OVCAR3 (cell line): Measurements from ENCODE around the genes SKP1 and JADE2.

GRCh38 chr5:132813865-132814911 is 1.1 kb downstream of the SOWAHA start:
- RRBS, result 79% methylated on average over 34 of the region's 133 CpGs

DNA sequence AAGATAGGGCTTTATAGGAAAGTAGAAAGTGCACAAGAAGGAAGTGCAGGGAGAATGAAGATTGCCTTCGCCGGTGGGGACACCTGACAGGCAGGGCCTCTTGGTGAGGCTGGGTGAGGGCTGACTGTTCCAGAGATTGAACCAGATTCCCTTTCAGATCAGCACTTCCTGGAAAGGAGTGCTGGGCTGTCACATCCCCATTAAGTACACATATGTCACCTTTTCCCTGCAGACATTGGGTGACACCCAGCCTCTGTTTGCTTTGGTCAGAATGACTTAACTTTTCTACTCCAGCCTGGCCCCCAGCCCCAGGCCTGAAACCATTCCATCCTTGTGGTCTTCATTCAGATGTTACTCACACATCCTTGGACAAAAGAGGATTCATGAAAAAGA is 7.4 kb upstream of the SHROOM1 start:
- RRBS, result no CpG with 5 or more reads among the region's 2 CpGs

GRCh38 chr5:132873908-132874362 is 467 bp downstream of the LEAP2 start:
- RRBS, result no CpG with 5 or more reads among the region's 3 CpGs

GRCh38 chr5:132943113-132943872 is 20.1 kb downstream of the AFF4 start:
- RRBS, result no CpG with 5 or more reads among the region's 2 CpGs

DNA sequence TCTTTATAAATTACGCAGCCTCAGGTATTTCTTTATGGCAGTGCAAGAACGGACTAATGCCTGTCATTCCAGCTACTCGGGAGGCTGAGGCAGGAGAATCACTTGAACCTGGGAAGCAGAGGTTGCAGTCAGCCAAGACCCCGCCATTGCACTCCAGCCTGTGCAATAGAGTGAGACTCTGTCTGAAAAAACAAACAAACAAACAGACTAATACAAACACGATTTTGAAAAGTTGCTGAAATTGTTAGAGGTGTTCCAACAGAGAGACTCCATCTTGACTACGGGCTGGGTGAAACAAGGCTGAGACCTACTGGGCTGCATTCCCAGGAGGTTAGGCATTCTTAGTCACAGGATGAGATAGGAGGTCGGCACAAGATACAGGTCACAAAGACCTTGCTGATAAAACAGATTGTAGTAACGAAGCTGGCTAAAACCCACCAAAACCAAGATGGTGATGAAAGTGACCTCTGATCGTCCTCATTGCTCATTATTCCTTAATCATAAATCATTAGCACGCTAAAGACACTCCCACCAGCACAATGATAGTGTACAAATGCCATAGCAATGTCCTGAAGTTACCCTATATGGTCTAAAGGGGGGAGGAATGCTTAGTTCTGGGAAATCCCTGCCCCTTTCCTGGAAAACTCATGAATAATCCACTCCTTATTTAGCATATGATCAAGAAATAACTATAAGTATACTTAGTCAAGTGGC is 8.5 kb upstream of the AFF4 start:
- RRBS, result no CpG with 5 or more reads among the region's 10 CpGs

DNA sequence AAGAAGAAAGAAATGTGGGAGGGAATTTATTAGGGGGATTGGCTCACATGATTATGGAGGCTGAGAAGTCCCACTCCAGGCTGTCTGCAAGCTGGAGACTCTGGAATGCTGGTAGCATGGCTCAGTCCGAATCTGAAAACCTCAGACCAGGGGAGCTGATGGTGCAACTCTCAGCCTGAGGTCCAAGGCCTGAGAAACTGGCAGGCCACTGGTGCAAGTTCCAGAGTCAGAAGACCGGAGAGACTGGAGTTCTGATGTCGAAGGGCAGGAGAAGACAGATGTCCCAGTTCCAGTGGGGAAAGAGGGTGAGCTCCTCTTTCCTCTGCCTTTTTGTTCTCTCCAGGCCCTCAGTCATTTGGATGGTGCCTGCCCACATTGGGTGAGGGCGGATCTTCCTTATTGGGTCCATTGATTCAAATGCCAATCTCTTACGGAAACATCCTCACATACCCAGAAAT is 72.4 kb downstream of the HSPA4 start:
- RRBS, result no CpG with 5 or more reads among the region's 5 CpGs

DNA sequence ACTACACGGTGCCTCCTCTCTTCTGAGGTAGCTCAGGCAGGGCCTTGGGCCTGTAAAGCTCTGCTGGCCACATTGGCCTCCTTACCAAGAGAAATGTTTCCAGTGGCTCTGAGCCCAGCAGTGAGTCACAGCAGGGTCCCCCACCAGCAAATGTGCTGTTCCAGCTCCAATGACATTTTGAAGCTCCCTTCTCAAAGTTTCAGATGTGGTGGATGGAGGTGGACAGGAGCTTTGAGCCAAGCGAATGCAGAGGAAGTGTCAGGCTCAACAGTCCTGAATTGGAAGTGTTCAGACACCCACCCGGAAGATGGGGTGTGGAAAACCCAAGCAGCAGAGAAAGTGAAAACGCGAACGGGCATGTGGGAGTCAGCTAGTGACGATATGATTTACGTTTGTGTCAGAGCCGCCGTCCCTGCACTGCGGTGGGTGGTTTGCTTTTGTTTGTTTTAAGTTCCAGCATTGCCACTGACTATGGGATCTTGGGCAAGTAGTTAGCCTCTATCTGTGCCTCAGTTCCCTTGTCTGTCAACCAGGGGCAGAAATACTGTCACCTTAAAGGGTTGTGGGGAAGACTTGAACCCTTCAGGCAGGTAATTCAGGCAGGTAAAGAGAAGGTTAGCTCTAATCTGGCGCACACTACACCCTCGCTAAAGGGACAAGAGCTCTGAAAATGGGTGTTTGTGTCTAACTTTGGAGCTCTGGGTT is 38.2 kb downstream of the C5orf15 start:
- RRBS, result no CpG with 5 or more reads among the region's 13 CpGs

GRCh38 chr5:133934257-133934763 is 34.1 kb downstream of the C5orf15 start:
- RRBS, result no CpG with 5 or more reads among the region's 6 CpGs

- RRBS, result no CpG with 5 or more reads among the region's 1 CpG
Measured at GRCh38 chr5:134029077-134029522, 24.3 kb upstream of the VDAC1 start.

DNA sequence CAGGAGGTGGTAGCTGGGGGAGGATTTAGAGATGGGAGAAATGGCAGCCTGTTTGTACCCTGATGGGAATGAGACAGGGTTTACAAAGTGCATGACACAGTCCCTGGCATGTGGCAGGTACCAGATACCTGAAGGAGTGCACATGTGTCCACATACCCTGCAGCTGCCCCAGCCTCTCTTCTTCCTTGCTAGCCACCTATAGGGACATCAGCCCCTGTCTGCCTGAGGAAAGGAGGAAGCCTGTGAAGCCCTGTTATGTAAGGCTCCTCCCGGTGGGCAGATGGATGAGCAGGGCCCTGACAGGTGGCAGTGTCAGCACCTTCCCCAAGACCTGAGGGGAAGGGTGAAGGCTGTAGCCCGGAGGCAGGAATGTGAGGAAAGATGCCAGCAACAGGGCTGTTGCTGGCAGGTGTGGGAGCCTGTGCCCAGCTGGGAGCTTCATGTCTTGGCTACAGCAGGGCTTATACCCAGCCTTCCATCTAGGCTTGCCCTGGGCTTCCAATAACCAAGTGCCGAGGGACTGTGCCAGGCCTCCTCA is 21.7 kb downstream of the TCF7 start:
- RRBS, result 98% methylated on average over 2 of the region's 3 CpGs

DNA sequence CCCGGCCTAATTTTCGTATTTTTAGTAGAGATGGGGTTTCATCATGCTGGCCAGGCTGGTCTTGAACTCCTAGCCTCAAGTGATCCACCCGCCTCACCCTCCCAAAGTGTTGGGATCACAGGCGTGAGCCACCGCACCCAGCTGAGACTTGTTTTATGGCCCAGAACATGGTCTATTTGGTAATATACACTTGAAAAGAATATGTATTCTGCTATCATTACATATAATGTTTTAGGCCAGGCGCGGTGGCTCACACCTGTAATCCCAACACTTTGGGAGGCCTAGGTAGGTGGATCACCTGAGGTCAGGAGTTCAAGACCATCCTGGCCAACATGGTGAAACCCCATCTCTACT is 16.9 kb downstream of the SKP1 start:
- RRBS, result no CpG with 5 or more reads among the region's 7 CpGs

GRCh38 chr5:134176077-134177175 is at the start of gene SKP1:
TSS of gene SKP1 (minus strand) at chr5:134176950.
- RRBS, result 4% methylated on average over 63 of the region's 105 CpGs

DNA sequence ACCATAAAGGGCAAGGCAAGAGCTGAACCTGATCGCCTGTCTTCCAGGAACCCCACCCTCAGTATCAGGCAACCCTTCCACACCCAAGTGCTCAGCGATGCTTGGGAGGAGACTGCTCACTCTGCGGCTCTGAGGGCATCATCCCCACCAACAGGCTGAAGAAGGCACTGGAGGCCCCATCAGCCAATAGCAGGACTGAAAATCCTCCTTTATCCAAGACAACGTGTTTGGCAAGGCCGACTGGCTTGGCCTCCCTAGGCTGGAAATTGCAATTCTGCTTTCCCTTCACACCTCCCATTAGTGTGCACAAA is 1.4 kb upstream of the PPP2CA start:
- RRBS, result no CpG with 5 or more reads among the region's 5 CpGs

- RRBS, result no CpG with 5 or more reads among the region's 4 CpGs
Measured at GRCh38 chr5:134396076-134396613, 15.5 kb downstream of the CDKN2AIPNL start.

DNA sequence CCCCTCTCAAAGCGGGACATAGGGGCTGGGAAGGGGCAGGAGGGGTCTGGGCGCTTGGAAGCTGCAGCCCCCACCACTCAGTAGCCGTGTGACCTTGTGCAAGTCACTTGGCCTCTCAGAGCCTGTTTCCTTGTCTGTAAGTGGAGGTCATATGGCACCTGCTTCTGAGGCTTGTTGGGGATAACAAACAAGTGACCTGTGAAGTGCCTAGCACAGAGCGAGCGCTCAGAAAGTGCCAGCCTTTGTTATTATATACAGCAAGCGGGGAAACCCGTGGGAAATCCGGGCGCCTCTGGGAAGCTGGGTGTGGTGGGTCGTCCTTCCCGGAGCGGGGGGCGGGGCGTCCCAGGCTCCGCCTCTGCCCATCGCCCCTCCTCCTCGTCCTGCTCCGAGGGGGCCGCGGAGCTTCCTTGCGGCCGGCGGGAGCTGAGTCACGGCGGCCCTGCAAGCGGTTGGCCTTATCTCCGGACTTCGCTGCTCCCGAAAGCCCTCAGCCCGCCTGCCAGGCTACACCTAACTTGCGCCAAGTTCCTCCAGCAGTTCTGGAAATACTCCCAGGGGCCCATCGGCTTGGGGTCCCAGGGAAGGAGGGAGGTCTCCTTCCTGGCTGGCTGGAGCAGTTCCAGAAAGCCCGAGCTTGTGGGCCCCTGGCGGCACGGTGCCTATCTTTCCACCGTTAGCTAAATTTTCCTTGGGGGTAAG is 54.0 kb upstream of the CDKN2AIPNL start:
- RRBS, result 2% methylated on average over 16 of the region's 36 CpGs

DNA sequence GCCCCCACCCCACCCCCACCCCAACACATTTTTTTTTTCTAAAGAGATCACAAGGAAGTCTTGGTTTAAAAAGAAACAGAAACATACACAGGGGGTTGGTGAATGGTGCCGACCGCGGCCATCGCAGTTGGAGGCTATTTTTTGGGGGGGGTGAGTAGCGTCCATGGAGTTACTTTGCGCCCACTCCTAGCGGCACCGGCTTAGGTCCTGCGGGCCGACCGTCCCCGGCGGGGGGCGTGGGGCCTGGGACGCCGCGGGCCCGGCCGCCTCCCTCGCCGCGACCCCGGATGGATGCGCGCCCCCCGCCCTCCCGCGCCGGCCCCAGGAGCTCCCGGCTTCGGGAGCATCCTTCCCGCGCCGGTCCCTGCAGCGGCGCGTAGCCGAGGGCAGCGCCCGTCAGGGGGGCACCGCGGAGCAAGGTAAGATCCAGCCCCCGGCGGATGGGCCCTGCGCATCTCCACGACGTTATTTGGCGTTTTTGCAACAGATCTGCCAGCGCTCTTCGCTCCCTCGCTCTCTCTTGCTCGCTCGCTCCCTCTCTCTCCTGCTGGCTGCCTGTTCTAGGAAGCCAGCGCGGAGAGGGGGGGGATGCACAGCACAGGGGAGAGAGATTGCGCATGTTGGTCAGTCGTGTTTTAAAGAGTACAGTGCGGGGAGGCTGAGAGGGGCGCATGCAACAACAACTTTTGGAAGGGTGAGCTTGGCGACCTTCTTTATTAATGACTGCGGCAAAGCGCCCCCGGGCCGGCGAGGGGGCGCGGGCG is at the start of gene JADE2:
Gene JADE2 (plus strand): TSS at position 78 of the 764 bp plus-strand sequence.
- RRBS, result 3% methylated on average over 16 of the region's 68 CpGs

DNA sequence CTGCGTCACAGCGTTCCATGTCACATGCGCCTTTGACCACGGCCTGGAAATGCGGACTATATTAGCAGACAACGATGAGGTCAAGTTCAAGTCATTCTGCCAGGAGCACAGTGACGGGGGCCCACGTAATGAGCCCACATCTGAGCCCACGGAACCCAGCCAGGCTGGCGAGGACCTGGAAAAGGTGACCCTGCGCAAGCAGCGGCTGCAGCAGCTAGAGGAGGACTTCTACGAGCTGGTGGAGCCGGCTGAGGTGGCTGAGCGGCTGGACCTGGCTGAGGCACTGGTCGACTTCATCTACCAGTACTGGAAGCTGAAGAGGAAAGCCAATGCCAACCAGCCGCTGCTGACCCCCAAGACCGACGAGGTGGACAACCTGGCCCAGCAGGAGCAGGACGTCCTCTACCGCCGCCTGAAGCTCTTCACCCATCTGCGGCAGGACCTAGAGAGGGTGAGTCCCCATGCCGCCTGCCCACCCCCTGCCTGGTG is 40.7 kb downstream of the JADE2 start:
- RRBS, result no CpG with 5 or more reads among the region's 24 CpGs

DNA sequence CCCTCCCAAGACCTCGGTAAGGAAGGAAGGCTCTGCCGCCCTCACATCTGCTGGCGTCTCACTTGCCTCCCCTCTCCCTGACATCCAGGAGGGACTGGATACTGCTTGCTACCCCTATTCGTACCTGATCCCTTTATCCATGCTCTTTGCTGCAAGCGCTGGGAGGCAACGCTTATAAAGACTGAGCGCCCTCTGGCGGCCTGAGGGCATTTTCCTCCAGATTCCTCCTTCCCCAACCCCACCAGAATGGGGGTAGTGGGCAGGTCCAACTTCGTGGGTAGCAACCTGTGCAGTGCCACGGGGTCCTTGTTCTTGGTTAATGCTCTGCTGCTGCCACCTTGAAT is 52.3 kb downstream of the JADE2 start:
- RRBS, result no CpG with 5 or more reads among the region's 10 CpGs

GRCh38 chr5:134634303-134634622 is 1.6 kb upstream of the SAR1B start:
- RRBS, result no CpG with 5 or more reads among the region's 9 CpGs

- RRBS, result no CpG with 5 or more reads among the region's 11 CpGs
Measured at GRCh38 chr5:134647535-134648306, 864 bp upstream of the SEC24A start.